Prostate gland (tissue), 2 donors: ENCODE measurements around a stretch of chr17.

DNA sequence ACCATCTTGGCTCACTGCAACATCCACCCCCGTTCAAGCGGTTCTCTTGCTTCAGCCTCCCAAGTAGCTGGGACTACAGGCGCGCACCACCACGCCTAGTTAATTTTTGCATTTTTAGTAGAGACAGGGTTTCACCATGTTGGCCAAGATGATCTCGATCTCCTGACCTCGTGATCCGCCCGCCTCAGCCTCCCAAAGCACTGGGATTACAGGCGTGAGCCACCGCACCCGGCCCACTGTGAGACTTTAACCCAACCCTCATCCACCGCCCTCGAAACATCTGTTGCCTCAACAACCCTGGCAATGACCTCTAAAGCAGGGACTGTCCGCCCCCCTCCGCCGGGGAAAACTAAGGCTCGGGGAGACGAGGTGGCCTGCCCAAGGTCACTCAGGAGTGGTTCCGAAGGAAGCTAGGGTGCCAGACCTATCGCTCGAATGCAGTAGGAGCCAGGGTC, 890 bp downstream of the SLC25A39 start:
- PRO-cap = no peak
- RAMPAGE, long total RNA, 2 experiments = no peak in any of the 2 experiments

DNA sequence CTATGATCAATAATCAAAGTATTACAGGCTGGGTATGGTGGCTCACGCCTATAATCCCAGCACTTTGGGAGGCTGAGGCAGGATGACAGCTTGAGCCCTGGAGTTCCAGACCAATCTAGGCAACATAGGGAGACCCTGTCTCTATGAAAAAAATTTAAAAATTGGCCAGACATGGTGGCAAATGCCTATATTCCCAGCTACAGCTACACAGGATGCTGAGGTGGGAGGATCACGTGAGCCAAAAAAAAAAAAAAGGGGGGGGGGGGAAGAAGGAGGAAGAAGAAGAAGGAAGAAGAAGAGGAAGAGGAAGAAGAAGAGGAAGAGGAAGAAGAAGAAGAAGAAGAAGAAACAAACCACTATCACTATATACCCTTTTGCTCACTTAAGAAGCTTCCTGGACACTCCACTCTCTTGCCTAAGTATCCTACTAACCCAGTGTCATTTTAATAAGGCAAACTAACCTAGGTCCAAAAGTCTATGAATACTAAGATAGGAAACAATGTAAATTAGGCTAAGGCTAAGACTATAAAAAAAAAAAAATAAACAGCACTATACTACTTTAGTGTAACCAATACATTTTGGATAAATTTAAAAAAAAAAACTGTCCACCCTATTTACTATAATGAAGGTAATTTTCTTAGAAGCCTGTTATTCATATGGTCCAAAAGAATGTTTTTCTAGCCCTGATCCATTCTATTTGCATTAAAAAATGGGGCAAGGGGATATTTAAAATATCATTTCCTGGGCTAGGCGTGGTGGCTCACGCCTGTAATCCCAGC, 54.8 kb downstream of the GPATCH8 start:
- PRO-cap = no peak
- RAMPAGE, long total RNA, 2 experiments = no peak in any of the 2 experiments

DNA sequence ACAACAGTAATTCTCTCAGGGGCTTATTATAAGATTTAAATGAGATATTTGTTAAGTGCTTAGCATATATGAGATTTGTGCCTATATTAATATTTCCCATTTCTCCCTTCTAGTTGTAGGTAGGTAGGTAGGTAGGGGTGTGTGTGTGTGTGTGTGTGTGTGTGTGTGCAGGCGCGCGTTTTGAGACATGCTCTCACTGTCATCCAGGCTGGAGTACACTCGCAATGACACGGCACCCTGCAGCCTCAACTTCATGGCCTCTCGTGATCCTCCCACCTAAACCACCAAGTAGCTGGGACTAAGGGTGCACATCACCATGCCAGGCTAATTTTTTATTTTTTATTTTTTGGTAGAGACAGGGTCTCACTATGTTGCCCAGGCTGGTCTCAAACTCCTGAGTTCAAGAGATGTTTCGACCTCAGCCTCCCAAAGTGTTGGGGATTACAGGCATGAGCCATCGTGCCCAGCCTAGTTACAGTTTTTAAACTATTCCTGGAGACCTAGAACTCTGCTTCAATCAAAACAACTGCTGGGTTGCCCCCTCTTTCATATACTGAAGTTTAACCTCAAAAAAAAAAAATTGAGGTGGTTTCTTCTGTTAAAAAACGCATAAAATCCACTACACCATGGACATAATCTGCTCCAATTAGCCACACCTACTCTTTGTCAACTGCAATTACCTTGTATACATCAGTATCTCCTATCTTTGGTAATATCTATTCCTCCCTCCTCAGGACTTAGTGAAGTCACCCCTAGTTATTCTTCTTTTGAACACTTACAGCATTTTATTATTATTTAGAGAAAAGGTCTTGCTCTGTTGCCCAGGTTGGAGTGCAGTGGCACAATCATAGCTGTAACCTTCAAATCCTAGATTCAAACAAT, 49.6 kb downstream of the GPATCH8 start:
- PRO-cap = no peak
- RAMPAGE, long total RNA, 2 experiments = no peak in any of the 2 experiments

DNA sequence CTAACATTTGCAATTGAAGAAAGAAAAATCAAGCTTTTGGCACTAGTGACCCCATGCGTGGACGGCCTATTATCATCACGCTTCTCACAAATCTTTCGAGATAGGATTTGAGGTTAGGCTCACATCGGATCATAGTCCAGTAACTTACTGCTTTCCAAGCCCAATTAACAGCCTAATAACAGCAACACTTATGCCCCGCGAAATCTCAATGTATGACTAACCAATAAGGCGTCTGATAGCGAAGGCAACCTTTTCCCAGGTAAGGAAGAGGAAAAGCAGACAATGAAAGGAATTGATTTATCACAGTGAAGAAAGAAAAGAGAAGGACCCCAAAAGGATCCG, 674 bp downstream of the GPATCH8 start:
- PRO-cap = no peak
- RAMPAGE, long total RNA, 2 experiments = no peak in any of the 2 experiments

GRCh38 chr17:44542366-44542725, 14.9 kb upstream of the FZD2 start:
- PRO-cap = no peak
- RAMPAGE, long total RNA, 2 experiments = no peak in any of the 2 experiments

DNA sequence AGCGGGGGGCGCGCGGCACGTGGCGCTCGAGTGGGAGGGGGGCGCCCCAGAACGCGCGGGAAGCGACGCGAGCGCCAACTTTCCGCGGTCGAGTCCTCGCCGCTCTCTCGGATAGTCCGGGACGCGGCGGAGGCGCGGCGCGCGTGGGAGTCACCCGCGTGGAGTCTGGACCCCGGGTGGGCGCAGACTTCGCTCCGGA, 153 bp upstream of the GJC1 start:
- PRO-cap = no peak
- RAMPAGE, long total RNA, 2 experiments = no peak in any of the 2 experiments

DNA sequence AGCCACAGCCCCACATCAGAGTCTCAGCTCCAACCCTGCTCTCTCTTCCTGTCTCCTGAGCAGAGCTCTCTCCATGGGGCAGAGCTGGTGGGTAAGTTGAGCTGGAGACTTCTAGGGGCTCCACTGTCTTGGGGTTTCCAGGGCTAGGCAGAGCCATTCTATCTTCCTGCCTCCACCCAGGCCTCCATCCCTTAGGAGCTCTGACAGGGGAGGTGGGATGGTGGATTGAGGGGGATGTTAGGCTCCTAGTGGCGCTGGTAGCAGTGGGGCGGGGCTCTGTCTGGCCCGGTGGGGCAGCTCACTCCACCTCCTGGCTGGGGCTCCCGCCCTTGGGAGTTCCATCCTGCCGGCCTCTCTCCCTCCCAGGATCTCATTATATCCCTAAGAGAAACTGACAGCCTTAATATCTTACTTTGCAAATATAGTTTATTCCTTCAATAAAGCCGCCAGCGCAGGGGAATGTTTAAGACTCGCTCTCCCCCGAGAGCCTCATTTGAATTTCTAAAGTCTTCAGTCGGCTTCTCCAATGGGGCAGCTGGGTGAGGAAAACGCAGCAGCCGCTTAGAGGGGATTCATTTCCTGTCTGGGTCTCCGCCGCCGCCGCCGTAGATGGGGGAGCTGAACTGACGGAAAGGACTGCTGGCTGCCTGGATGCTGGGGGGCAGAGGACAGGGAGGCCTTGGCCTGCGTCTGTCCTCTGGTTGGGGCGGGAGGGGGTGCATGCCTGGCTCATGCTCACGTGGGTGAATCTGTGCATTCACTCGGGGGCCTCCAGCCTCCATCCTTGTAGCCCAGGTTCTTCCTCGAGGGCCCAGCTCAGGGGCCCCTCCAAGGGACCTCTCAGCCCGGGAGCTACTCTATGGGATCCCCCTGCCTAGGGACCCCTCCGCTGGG, 19.4 kb upstream of the C1QL1 start:
- PRO-cap = no peak
- RAMPAGE, long total RNA, 2 experiments = no peak in any of the 2 experiments

DNA sequence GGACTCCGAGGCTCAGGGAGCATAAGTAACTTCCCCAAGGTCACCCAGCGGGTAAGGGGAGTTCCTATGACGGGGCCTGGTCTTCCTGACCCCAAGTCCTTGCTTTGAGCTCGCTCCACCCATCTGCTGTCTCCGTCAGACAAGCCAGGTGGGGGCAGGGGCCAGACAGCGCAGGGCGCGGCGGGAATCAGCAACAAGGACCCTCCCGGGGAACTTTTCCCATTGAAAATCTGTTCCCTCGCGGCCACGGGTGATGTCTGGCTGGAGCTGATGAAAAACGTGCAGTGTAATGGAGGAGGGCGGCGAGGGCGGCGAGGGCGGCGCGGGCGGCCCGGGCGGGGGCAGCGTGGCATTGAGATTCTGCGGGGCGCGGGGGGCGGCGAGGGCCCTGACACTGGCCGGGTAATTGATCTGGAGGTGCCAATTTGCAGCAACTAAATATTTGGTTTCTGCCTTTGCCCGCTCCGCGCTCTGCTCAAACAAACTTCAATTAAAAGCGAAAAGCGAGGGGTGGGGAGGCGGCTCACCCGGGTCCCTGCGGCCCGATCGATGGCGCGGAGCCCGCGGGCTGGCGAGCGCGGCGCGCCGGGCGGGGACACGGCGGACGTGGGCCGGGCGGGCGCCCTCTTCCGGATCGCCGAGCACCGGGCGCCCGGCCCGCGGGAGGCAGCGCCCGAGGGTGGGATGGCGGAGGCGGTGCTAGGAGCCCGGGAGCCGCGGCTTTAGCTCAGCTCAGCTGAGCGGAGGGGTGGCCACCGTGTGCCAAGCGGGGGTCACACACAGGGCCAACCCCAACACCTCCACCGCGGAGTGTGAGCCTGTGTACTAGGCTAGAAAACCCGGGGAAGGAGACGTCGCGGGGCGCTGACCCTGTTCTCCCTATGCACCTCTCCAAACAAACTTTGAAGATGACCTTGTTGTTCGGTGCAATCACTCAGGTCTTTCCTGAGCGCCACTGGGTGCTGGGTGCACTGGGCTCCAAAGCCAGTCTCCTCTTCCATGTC, 32.3 kb downstream of the DCAKD start:
- PRO-cap = unidirectional peak, plus-strand start at position 164 of the sequence
- RAMPAGE, long total RNA, 2 experiments = no peak in any of the 2 experiments

DNA sequence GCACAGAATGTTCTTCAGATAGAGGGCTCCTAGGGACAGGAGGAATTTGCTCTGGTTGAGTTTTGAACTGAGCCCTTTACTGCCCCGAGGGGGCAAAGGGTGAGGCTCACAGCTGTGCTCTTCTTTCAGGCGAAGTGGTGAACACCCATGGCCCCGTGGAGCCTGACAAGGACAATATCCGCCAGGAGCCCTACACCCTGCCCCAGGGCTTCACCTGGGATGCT, 32.4 kb downstream of the NMT1 start:
- PRO-cap = no peak
- RAMPAGE, long total RNA, 2 experiments = no peak in any of the 2 experiments

DNA sequence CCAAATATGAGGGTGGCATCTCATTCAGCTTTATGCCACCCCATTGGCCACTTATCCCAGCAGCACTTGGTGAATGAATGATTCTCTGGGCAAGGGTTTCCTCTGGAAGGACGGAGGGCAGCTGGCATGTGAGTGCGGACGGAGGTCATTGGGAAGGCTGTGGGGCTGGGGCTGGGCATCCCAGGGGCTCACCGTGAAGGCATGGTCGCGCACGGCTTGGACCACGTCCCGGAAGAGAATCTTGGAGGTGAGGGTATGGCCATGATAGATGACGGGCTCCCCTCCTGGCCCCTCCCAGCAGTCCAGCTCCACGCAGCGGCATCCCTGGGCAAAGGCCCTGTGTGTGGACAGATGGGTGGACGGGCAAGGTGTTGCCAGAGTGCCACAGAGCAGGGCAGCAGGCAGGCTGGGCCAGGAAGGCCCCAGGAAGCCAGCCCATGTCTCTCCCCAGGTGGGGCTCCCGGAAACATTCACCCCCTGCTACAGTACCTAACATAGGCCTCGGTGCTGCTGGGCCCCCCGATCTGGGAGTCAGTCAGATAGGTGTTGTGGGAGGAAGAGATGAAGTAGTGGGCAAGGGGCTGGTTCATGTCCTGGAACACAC, 14.4 kb downstream of the PLCD3 start:
- PRO-cap = no peak
- RAMPAGE, long total RNA, 2 experiments = no peak in any of the 2 experiments

- PRO-cap = no peak
- RAMPAGE, long total RNA, 2 experiments = no peak in any of the 2 experiments
These were observed 3.6 kb upstream of the HEXIM1 start for GRCh38 chr17:45144709-45144998.

GRCh38 chr17:45171831-45172517, 10.3 kb downstream of the HEXIM2 start:
- PRO-cap = no peak
- RAMPAGE, long total RNA, 2 experiments = no peak in any of the 2 experiments

DNA sequence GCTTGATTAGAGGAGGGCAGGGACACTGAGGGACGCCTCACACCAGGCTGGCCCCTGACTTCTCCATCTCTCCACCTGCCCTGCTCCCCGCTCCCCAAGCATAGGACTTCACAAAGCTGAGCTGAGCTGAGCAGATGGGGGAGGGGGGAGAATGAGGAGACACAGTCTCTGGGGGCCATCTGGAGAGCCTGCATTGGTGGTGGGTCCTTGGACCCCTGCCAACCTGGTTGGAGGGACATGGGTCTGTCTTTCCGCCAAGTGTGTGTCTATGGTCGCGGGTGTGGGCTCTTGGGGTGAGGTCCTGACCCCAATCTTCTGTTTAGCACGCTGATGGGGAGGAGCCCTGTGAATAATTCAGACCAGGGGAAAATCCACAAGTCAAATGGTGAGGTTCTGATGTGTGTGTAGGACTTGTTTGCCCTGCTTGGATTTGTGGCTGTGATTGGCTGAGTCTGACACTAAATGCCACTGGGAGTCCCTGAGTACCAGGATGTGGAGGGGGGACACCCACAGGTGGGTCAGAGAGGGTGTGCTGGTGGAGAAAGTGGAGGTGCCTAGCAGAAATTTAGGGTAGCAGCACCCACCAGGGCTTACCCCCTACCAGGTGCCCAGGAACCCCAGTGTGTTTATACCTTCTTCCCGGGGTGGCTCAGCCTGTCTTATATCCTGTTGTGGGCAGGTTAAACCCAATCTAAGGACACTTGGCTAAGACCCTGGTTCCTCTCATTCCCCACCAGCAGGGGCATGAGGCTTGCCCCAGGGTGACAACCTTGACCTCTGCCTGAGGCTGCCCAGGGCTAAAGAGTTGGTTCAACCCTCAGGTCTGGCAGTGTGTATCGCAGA, 2.1 kb downstream of the FMNL1 start:
- PRO-cap = no peak
- RAMPAGE, long total RNA, 2 experiments = no peak in any of the 2 experiments

DNA sequence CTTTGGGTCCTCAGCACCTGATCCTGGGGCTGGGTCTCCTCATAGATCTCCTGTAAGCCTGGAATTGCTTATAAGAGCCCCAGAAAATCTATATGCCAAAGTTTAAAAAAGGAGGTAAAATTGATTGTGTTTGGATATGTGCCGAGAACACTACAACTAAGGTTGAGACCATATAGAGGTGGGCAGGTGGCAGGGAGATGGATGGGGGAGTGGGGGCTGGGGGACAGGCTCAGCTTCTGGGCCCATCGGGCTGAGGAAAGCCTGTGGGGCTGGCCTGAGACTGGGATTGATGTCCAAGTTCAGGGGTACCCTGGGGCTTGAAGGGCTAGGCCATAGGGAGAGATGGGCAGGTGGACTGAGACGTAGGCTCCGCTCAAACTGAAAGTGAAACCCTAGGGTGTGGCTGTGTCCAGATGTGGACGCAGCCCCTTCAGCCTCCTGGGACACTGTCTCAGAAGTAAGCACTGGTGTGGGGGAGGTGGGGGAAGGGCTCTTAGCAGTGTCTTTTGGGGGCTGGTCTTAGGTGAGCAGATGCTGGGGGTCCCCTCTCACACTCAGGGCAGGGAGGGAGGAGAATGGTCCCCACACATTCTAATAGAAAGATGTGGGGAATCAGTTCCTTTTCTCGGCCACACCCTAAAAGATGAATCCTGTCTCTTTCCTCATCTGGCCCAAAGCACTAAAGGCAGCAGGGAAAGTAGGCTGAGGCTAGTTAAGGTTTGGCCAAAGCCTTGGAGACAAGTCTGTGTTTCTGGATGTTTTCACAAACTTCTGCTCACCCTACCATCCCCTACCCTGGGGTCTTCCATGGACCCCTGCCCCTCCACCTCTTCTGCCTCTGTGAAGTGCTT, 5.4 kb downstream of the FMNL1 start:
- PRO-cap = bidirectional peak, plus-strand start at position 443 of the sequence, minus-strand start at position 380 of the sequence
- RAMPAGE, long total RNA, 2 experiments = no peak in any of the 2 experiments

DNA sequence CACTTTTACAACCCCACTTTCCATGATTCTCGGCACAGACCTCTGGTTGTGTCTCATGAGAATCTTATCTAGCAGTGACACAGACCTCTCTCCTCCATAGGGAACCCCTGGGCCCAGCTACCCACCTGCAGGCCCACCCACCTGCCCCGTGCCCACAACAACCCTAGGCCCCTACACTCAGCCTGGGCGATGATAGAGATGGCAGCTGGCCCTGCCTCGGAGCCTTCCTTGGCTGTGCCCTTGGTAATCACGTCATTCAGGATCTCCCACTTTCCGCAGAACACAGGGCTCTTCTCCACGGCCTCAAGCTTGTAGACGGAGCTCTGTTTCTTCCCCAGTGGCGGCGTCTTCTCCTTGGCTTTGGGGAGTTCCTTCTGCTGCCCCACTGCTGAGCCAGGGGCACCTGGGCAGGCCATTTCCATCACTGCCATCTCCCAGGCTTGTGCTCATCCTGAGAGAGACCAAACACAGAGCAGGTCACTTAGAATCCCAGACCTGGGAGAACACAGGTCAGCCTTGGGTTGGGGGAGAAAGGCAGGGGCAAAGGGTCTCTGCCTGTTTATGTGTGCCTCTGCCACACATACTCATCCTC, 26.4 kb downstream of the MAP3K14 start:
- PRO-cap = no peak
- RAMPAGE, long total RNA, 2 experiments = no peak in any of the 2 experiments

DNA sequence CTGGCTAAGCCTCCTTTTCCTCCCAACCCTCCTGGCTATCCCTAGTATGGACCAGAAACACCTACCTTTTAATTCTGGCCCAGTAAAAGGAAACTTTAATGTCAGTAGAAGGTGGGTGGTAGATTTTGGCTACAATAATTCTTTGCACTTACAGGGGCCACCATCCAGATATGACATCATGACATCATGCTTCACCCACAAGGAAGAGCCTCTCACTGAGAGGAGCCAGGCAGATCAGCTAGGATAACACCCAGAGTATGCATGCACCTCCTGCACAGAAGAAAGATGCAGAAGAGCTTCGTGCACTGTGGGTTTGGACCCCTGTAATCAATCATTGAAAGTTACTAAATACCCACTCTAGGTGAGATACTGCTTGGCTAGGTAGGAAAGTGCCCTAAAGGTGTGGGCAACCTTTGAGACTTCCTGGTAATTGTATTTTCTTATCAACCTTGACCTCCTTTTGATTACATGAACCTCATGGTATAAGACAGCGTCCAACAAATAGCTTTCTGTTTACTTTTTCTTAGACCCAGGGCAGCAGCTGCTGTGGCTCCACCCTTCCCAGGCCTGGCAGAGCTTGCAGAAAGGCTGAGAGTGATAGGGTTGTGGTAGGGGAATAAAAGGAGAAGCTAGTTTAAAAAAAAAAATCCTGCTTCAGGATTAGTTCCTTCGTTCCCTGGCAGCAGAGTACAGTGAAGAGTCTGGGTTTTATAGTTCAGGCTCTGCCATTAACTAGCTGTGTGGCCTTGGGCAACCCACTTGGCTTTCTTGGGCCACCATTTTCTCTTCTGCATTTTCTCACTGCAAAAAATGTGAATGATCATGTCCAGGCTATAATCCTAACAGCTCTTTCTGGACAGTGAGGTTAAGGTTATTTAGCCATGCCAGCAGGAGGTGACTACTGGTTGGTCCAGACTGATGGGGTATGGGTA, 6.2 kb downstream of the MAP3K14 start:
- PRO-cap = no peak
- RAMPAGE, long total RNA, 2 experiments = no peak in any of the 2 experiments

DNA sequence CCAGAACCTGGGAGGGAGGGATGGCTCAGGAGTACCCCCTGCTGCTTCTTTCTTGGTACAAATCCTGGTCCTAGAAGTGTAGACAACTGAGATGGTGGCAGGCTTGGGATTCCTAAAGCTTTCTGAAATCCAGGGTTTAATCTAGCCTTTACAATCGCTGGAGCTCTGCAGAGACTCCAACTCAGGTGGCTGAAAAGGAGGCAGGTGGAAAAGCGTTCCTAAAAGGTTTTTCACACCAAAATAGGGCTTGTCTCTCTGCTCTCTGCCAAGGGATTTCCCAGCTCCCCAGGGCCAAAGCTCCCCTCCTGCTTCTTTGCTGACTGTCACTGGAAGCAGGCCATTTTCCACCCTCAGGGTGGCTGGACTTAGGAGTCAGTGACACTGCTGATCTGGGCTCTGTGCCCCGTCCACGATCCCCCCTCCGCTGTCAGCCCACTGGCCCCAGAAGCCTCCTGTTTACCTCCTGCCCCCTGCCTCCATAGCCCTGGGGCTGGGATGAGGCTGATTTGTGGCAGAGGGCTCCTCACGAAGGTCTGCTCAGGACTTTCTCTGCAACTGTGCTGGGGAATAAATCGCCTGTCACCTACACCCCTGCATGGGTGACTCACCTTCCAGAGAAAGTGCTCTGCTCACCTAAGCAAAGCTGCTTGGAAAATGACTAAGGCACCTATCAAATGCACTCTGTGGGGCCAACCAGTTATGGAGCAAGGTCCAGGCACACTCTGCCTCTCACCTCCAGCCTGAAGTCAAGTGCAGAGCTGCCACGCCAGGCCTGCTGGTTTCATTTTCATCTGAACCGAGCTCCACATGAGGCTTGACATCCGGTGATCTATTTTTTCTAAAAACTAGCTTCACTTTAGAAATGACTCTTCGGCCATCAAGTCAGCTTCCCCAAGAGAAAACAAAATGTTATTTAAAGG, 5.0 kb downstream of the MAP3K14 start:
- PRO-cap = bidirectional peak, plus-strand start at position 784 of the sequence, minus-strand start at position 557 of the sequence
- RAMPAGE, long total RNA, 2 experiments = no peak in any of the 2 experiments

DNA sequence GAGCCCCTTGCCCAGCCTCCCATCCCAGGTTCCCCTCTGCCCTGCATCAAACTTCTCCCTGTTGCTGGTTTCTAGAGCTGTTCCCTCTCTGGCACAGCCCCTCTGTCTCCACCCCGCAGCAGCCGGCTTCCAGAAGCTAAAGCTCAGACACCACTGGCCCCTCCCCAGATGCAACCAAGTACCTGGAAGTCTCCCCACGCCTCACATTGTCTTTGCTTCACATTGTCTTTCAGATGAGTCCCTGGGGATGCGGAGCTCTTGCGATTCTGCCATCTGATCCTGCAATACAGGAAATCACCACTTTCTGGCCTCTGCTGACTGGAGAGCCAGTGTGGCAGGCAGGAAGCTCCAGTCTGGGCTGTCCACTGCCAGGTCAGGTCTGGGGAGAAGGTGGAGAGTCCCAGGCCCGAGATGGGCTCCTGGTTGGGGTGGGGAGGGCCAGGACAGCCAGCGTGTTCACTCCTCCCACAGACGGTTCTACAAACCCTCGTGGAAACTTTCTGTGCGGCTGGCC, 47.7 kb upstream of the MAP3K14 start:
- PRO-cap = no peak
- RAMPAGE, long total RNA, 2 experiments = no peak in any of the 2 experiments

DNA sequence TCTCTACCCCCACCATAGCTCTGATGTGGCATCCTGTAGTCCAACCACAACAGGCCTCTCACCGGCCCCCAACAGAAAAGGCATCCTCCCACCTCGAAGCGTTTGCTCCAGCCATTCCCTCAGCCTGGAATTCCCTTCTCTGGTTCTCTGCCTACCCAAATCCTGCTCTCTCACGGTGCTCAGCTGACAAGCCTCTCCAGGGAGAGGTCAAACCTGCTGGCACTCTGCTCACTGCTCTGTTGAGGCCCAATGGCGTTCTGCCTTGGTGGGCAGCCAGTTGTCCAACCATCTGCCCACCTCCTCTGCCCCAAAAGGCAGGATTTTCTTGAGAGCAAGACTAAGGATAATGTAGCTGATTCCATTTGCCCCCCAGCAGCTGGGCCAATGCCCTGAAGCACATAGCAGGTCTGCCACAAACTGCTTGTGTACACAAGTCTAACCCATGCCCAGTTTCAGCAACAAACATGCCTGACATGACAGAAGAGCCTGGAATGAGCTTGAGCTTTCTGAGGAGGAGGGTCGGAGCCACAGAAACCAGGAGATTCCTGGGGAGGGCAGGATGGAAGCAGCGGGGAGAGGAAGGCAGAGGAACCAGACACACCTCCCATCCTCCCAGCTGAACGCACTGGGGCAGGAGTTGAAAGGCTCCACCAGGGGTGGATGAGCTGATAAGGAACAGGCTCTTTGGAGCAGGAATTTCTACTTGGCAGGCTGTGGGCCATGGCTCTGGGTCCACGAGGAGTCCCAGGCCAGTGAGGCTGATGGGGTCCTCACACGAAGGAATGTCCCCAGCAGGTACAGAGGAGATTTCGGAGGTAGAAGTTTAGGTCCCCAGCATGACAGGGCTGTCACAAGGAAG, 23.9 kb downstream of the ARHGAP27 start:
- PRO-cap = no peak
- RAMPAGE, long total RNA, 2 experiments = no peak in any of the 2 experiments

DNA sequence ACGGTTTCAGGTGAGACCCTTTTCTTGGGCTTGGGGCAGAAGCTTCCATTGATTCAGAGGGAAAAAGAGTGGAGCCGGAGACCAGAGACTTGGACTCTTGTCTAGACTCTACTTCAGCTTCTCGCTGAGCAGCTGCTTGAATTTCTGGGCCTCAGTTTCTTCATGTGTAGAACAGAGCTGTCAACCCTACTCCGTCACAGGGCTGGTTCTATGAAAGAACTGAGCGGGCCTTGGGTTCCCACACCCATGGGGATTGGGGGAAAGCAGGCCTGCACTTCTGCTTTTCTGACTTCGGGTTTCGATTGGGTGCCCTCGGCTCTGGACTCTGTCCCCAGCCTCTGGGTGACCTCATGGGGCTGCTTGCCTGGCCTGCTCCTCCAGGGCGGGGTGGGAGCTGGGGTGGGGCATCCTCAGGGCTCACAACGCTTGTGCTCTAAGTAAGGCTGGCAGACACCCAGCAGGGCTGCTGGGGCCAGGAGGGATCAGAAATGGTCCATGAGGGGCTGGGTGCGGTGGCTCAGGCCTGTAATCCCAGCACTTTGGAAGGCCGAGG, 19.3 kb downstream of the ARHGAP27 start:
- PRO-cap = no peak
- RAMPAGE, long total RNA, 2 experiments = no peak in any of the 2 experiments